ENCODE results near the genes CYP4F8, OR10H5, CYP4F11 and C19orf44.

GRCh38 chr19:15614934-15615571 is at the start of gene CYP4F8:
Gene CYP4F8 (plus strand): TSS chr19:15615218.
- PRO-cap: no peak
- RAMPAGE, long total RNA, 4 experiments: no peak in any of the 4 experiments

DNA sequence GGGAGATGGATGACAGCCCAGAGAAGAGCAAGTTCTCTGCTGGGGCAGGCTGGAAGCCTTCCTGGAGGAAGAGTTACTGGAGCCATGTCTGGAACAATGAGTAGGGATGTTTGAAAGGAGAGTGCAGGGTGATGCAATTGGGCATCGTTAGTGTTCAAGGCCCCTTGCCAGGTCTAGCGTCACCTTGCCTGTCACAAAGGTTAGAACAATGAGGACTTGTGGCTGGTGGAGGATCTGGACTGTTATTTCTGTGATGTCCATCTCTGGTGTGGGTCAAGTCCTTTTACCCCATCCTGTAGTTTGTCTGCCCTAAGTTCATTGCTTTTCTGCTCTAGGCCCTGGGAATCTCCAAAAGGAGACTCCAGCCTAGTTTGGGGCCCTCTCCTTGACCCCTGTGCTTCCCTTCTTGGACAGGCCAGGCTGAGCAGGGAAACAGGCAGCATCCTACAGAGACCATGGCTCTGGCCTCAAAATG is 3.7 kb downstream of the CYP4F3 start:
- PRO-cap: no peak
- RAMPAGE, long total RNA, 4 experiments: no peak in any of the 4 experiments

- PRO-cap: unidirectional peak, plus-strand start at chr19:15702487
- RAMPAGE, long total RNA, 4 experiments: no peak in any of the 4 experiments
These were observed 25.5 kb upstream of the OR10H2 start for GRCh38 chr19:15701970-15703026.

DNA sequence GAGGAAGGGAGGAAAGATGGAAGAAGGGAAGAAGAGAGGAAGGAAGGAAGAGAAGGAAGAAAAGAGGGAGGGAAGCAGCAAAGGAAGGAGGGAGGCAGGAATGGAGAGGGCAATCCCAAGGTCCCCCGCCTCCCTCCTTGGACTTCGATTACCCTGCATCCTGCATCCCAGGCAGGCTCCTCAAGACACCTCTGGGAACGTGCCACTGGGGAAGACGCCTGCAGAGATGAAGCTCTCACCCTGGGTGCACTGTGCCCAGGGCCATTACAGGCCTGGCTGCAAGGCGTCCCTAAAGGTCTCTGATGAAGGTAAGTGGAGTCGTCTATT is at the start of gene OR10H5:
OR10H5 (plus strand) TSS at position 253 of the 327 bp plus-strand sequence.
- PRO-cap: no peak
- RAMPAGE, long total RNA, 4 experiments: no peak in any of the 4 experiments

DNA sequence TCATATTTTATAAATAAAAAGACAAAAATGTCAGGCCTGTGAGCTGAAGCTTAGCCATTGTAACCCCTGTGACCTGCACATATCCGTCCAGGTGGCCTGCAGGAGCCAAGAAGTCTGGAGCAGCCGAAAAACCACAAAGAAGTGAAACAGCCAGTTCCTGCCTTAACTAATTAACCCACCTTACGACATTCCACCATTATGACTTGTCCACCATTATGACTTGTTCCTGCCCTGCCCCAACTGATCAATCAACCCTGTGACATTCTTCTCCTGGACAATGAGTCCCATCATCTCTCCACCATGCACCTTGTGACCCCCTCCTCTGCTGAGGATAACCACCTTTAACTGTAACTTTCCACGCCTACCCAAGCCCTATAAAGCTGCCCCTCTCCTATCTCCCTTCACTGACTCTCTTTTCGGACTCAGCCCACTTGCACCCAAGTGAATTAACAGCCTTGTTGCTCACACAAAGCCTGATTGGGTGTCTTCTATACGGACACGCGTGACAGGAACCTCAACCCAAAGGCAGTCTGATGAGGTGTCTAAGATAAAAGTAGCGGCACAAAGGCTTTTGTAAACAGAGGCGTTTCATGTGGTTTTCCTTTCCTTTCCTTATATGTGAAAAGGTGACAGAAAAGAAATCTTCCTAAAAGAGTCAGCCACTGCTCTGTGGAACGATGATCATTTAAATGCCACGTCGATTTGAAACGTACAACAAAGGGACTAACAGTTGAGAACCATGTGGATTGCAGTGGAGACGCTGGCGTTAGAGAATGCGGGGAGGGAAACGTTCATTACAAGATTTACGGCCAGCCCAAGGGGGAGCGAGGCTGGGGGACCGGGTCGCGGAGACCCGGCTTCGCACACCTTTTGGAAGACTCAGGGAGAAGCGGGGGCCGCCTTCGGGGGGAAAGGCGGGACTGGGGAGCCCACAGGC is 20.5 kb upstream of the OR10H1 start:
- PRO-cap: unidirectional peak, plus-strand start at position 469 of the sequence; bidirectional peak, plus-strand start outside the sequence, minus-strand start at position 861 of the sequence
- RAMPAGE, long total RNA, 4 experiments: start-site peak on the plus strand in 1 of 4 experiments, centred at position 442 of the sequence, 8 reads per replicate

DNA sequence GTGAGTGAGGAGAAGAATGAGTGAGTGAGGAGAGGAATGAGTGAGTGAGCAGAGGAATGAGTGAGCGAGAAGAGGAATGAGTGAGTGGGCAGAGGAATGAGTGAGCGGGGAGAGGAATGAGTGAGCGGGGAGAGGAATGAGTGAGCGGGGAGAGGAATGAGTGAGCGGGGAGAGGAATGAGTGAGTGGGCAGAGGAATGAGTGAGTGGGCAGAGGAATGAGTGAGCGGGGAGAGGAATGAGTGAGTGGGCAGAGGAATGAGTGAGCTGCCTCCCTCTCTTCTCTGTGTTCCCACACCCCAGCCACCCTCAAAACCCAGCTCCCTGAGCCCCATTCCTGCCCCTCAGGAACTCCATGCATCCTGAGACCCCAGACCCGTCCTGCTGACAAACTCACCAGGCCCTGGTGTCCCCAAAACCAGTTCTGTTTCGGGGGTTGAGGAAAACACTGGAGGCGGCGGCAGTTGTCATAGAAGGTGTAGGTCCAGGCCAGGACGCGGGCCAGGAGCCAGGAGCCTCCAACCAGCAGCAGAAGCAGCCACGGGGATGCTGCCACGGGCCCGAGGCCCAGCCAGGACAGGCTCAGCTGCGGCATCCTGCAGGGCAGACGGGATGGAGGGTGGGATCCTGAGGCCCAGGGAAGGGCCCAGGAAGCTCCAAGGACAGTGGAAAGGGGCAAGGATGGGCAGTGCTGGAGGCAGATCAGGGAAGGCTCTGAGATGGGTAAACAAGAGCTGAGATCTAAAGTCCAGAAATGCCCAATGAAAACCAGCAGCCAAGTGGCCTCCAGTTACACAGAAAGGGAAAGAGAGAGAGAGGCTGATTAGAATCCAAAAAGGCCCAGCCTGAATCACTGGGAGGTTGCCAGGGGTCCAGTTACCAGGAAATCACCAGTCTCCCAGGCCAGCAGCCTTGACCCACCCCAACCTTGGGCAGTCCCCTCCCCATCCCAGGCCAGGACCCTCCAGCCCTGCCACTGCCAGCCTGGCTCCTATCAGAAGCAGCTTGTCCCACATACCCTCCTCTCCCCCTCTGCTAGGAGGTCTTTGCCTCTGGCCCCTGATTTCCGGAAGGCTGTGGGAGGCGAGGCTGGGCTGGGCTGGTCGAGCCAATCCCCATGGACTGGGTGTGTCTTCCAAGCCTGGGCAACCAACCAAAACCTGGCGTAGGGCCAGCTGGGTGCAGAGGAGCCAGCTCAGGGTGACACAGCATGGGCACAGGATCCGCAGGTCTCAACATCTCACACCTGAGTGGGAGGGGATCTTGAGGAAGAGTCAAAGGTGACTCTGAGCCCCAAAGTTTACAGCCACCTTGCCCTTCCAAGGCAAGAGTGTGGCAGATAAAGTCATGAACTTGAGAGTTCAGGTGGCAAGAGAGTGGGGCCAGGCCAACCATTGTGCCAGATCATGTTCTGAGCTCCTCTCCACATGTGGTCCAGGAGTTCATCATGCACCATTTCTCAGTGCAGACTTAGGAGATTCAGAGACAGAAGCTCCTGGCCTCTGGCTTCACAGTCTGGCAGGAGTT is at the start of gene CYP4F11:
CYP4F11 (minus strand) TSS at position 714 of the 1,525 bp plus-strand sequence.
- PRO-cap: unidirectional peak, minus-strand start at position 714 of the sequence; bidirectional peak, plus-strand start at position 1,182 of the sequence, minus-strand start at position 1,059 of the sequence
- RAMPAGE, long total RNA, 4 experiments: start-site peak on the minus strand in 3 of 4 experiments, centred at positions 1,046 to 1,079 of the sequence, 29 to 310 reads per replicate

GRCh38 chr19:16033660-16033905 is 42.7 kb upstream of the TPM4 start:
- PRO-cap: no peak
- RAMPAGE, long total RNA, 4 experiments: no peak in any of the 4 experiments

DNA sequence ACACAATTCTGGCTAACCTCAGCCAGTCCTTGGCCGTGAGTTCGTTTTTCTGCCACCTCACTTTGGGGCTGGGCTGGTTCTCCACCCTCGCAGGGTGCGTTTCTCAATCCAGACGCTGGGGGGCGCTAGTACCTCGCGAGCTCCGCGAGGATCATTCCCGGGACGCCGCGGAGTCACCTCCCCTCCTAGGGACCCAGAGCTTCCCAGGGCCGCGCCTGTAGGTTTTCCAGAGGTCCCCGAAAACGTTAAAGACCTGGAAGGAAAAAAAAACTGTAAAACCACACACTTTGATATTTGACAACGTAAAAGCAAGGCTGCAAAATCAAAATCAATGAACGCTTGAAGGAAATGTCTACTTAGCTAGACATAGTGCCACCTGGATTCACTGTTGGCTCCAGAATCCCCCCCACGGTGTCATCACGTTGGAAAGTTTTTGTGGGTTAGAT is 34.7 kb upstream of the TPM4 start:
- PRO-cap: bidirectional peak, plus-strand start at position 157 of the sequence, minus-strand start at position 51 of the sequence
- RAMPAGE, long total RNA, 4 experiments: no peak in any of the 4 experiments

GRCh38 chr19:16066208-16066623 is 10.1 kb upstream of the TPM4 start:
- PRO-cap: no peak
- RAMPAGE, long total RNA, 4 experiments: no peak in any of the 4 experiments

GRCh38 chr19:16066715-16067179 is 9.5 kb upstream of the TPM4 start:
- PRO-cap: unidirectional peak, plus-strand start at chr19:16066970; unidirectional peak, plus-strand start at chr19:16067021
- RAMPAGE, long total RNA, 4 experiments: no peak in any of the 4 experiments

- PRO-cap: no peak
- RAMPAGE, long total RNA, 4 experiments: no peak in any of the 4 experiments
These were observed 4.1 kb upstream of the TPM4 start for GRCh38 chr19:16072058-16072650.

GRCh38 chr19:16079210-16079754 is 3.0 kb downstream of the TPM4 start:
- PRO-cap: bidirectional peak, plus-strand start at chr19:16079518, minus-strand start at chr19:16079370
- RAMPAGE, long total RNA, 4 experiments: no peak in any of the 4 experiments

- PRO-cap: no peak
- RAMPAGE, long total RNA, 4 experiments: no peak in any of the 4 experiments
These were observed 8.3 kb downstream of the TPM4 start for GRCh38 chr19:16084425-16085066.

- PRO-cap: no peak
- RAMPAGE, long total RNA, 4 experiments: no peak in any of the 4 experiments
These were observed 11.7 kb downstream of the TPM4 start for GRCh38 chr19:16087944-16088513.

GRCh38 chr19:16157788-16158069 is 14.2 kb downstream of the HSH2D start:
- PRO-cap: no peak
- RAMPAGE, long total RNA, 4 experiments: no peak in any of the 4 experiments

DNA sequence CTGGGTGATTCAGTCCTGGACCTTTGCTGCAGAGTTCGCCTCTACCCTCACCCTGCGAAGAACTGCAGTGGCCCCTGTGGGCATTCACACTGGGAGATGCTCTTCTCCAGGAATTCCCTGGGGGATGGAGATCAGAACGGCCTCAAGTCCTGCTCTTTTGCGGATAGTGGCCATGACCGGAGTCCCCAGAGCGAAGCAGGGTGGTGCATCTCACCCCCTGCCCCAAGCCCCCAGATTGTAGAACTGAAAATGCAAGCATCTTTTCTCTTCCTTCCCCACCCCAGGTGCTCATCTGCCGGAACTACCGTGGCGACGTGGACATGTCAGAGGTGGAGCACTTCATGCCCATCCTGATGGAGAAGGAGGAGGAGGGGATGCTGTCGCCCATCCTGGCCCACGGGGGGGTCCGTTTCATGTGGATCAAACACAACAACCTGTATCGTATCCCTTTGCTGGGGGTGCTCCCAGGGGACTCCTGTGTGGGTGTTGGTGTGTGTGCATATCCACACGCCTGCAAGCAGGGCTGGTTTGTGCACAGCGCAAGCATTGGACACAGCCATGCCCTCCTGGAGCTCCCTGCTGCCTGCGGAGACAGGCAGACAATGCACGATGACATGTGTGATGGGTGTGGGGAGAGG is 5.6 kb downstream of the AP1M1 start:
- PRO-cap: no peak
- RAMPAGE, long total RNA, 4 experiments: no peak in any of the 4 experiments

GRCh38 chr19:16288393-16288897 is 36.2 kb upstream of the KLF2 start:
- PRO-cap: no peak
- RAMPAGE, long total RNA, 4 experiments: no peak in any of the 4 experiments

DNA sequence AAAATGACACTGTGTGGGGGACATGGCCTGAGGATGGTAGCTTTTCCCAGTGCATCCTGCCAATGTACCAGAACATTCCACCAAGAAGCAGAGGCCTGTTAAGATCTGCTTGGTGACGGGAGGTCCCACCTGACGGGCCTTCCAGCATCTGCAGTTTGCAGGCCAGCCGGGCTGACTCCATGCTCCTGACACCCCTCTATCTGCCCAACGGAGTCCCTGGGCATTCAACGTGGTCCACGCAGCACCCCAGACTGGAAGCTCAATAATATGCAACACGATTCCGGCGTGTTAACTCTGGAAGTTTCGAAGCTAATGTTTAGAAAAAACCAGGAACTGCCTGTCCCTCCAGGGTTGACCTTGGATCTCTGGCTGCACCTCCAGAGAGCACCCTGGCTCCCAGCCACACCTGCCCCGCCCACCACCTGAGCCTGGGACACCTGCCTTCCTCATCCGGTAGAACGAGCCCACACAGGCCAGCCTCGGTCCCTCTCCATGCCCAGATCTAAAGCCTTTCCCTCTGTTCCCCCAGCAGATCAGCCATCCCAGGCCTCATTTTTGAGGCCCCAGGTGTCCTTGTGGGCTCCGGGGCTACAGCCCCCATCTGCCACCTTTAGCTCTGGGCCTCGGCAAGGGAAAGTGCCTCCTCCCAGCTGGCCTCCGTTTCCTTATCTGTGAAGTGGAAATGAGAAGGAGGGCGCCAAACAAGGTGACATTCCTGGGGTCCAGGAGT is 38.5 kb downstream of the KLF2 start:
- PRO-cap: bidirectional peak, plus-strand start at position 449 of the sequence, minus-strand start at position 311 of the sequence
- RAMPAGE, long total RNA, 4 experiments: no peak in any of the 4 experiments

- PRO-cap: bidirectional peak, plus-strand start at chr19:16371809, minus-strand start at chr19:16371674
- RAMPAGE, long total RNA, 4 experiments: no peak in any of the 4 experiments
These were observed 47.0 kb downstream of the KLF2 start for GRCh38 chr19:16371142-16372416.

DNA sequence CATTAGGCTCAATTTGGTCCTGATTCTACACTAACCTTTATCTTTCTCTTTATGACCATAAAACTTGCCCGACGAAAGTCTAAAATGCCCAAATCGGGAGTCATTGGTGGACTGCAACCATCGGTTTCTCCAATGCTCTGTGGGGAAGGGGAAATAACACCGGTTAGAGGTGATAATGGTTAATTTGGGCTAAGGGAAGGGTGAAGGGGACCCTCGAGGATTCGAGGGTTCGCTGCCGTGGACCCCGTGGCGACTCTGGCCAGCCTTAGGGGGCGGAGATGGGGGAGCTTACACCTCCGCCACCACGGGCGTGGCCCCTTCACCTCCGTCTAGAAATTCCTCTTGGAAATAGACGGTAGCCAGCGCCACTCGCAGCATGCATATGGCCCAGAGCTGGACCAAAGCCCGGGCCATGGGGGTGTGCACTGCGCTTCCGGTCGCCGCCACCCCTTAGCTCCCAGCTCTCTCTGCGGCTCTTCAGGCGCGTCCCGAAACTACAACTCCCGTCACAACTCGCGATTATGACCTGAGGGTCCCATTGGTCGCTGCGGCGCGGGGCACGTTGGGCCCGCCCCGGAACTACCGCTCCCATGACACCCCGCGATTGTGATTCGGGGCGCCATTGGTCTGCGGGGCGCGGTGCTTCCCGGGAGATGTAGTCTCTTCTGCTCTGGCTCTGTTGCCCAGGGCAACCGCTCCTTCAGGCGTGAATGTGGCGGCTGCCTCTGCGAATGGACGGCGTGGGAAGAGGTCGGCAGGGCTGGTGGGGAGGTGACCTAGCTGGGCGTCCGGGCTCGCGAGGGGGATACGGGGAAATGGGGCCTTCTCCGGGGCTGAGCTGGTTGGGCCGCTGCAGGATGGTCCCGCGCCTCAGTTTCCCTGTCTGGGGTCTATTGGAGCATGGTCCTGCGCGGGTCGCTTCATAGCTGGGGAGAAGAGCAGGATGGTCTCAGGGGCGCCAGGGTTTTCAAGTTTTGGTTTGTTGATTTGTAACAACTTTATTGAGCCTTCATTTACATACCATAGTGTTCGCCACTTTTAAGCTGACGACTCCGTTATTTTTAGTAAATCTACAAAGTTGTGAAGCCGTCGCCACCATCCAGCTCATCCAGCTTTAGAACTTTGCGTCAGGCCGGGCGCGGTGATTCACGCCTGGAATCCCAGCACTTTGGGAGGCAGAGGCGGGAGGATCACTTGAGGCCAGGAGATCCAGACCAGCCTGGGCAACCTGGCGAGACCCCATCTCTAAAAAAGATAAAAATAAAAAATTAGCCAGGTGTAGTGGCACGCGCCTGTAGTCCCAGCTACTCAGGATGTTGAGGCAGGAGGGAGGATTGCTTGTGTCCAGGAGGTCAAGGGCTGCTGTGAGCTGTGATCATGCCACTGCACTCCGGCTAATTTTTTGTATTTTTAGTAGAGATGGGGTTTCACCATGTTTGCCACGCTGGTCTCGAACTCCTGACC is at the start of gene C19orf44:
C19orf44 (plus strand) TSS at position 679 of the 1,464 bp plus-strand sequence.
- PRO-cap: unidirectional peak, minus-strand start at position 331 of the sequence; bidirectional peak, plus-strand start at position 709 of the sequence, minus-strand start at position 452 of the sequence
- RAMPAGE, long total RNA, 4 experiments: start-site peak on the plus strand in 2 of 4 experiments, centred at positions 698 to 700 of the sequence, 11 to 55 reads per replicate